Airway epithelial cell (primary cell): ENCODE measurements around the genes UNC5C, DNAJB14 and DDIT4L.

DNA sequence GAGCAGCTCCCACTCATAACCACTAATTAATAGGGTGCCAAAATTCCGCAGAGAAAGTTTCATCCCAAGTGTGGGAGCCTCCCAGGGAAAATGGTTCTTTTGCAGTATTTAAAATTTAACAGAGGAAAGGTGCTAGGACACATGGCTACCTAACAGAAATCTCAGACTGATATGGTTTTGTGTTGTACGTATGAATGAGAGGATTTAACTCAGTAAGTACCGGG lies 88.5 kb upstream of the BMPR1B start:
- RAMPAGE, long total RNA, result no peak

GRCh38 chr4:94758304-94759329 lies 862 bp downstream of the BMPR1B start:
- RAMPAGE, long total RNA, result no peak

DNA sequence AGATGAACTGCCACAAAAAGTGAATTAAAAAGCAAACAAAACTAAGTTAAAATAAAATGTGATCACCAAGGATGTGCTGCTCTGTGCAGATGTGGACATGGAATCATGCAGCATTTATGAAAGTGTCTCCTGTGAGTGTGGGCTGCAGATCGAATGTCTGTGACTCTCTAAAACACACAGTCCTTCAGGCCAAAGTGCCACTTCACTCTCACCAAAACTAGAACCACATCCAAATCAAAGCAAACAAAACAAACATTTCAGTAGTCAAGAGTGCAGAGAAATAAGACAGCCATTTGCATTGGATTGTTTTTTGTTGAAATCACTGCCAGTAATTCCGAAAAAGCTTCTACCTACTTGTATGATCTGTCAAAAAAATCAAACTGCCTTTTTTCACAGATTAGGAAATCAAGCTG lies 187.4 kb downstream of the UNC5C start:
- RAMPAGE, long total RNA, result no peak

DNA sequence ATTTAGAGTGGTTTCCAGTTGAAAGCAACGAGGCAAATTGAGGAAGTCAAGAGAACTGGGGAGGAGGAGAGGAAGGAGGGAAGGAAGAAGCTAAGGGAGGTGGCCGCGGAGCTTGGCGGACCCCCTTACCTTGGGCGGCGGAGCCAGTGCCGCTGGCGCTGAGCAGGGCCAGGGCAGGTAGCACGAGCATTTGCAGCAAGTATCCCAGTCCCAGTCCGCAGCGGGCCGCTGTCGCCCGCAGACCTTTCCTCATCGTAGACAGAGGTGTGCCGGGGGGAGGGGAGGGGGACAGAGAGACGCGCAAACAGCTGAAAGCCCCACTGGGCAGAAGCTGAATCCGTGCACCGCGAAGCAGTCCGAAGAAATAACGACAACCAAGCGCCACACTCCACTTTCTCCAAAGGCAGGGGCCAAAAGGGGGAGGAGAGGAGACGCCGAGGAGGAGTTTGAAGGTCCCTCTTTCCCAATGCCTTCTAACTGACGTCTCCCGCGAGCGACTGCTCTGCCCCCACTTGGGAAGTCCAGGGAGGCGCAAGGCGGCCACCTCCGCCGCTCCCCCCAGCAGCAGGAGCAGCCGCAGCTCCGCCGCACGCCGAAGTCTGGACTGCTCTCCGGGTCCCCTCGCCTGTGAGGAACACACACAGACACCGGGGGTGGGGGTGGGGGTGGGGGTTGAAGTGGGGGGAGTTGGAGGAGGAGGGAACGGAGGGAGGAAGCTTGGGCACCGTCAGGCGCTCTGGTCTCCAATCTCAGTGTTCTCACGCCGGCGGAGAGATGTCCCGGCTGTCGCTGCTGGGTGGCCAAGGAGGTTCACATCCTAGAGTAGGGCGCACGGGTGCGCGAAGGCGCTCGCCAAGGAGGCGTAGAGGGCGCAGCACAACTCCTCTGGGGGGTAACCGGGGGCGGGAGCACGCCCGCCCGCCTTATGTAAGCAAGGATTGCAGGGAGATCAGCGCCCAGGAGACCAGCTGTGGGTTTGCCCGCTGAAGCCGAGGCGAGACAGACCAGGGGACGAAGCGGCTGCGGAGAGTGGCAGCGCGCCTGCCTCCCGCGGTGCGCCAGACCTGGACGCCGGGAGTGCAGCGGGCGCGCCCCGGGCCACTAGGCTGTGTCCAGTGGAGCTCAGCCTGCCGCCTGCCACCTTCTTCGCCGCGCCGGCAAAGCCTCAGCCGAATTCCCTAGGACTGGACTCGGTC lies at the start of gene UNC5C:
Gene UNC5C (minus strand): TSS at position 369 of the 1,196 bp plus-strand sequence.
- RAMPAGE, long total RNA, result no peak

- RAMPAGE, long total RNA, result no peak
Measured at GRCh38 chr4:95572386-95573039, 23.7 kb upstream of the UNC5C start.

DNA sequence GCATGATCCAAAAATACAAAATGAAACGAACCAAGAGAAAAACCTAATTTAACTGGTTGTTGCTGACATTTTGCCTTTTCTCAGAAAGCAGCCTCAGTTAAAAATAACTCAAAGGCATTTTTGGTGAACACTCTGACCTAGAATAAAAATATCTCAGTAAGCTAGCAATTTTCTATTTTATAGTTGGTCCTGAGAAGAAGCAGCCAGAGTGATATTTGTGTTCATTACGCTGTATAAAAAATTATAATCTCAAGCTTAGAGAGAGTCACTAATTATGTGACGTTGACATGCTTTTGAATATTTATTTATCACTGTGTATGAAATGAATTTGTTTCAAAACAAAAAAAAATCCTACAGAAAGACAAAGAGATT lies 74.2 kb upstream of the UNC5C start:
- RAMPAGE, long total RNA, result no peak

GRCh38 chr4:98226272-98226909 lies 34.8 kb upstream of the RAP1GDS1 start:
- RAMPAGE, long total RNA, result no peak

DNA sequence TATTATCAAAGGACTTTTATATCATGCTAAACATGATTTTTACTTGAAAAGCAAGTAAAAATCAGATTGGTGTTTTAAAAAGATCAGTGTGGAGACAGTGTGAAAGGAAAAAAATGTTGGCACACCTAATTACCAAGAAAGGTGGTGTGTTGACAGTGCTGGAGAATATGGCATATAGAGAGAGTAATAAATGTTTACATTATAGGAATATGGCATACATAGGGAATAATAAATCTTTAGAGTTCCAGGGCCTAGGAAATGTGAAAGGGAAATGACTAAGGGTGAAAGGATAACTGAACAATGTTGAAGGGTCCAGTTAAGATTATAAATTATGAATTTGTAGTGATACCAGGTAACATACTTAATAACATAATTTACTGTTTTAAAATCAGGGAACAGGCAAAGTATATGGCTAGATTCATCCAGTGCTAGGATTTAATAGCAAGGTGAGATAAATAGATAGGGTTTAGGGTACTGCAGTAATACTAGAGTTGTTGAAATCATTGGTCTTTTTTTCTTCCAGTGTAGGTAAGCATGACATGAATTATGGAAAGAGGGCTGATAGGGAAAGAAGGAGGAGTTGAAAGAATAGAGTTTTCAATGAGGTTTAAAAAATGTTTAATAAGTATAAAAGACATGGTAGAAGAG lies 54.6 kb downstream of the RAP1GDS1 start:
- RAMPAGE, long total RNA, result no peak

DNA sequence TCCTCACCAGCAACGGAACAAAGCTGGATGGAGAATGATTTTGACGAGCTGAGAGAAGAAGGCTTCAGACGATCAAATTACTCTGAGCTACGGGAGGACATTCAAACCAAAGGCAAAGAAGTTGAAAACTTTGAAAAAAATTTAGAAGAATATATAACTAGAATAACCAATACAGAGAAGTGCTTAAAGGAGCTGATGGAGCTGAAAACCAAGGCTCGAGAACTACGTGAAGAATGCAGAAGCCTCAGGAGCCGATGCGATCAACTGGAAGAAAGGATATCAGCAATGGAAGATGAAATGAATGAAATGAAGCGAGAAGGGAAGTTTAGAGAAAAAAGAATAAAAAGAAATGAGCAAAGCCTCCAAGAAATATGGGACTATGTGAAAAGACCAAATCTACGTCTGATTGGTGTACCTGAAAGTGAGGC lies 59.7 kb downstream of the RAP1GDS1 start:
- RAMPAGE, long total RNA, result no peak

DNA sequence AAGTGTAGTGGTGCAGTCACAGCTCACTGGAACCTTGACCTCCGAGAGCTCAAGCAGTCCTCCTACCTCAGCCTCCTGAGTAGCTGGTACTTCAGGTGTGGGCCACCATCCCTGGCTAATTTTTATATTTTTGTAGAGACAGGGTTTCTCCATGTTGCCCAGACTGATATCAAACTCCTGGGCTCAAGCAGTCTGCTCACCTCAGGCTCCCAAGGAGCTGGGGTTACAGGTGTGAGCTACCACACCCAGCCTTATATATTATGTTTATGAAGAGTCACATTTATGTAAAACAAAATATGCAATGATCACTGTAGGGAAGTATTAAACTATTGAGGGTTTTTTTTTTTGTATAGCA lies 37.2 kb downstream of the ADH5 start:
- RAMPAGE, long total RNA, result no peak

DNA sequence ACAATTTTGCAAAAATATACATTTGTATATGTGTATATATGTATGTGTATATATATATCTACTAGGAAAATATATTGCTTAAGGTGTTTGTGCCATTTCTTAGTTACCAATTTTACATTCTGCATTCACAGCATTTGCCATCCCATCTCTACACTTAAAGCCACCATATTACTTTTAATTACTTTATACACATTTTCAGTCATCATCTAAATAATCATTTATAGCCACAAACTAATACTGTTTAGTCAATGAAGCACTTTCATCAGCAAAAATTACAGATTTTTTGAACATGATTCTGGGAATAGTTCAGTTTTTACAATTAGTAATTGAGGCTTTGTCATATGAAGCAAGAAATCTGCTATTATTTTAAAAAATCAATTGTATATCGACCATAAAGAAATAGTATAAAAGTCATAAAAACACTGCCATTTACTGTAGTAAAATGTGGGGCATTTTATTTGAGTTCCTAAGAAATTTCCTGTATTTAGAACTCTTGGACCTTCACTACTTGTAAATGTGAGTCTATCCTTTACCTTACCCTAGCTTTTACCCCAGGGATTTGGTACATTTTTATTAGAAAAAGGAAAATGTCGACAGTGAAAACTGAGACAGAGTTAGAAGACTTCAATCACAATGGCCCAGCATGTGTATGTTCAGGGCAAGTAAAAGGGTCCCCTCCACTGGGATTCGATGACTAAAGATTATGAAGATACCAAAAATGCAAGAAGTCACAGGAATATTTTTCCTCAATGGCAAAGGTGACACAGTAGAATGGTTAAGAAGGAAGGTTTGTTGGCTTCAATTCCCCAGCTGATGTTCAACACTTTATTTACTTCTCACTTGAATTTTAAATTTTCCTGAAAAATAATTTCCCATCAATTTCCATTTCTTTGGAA lies 14.1 kb downstream of the ADH1B start:
- RAMPAGE, long total RNA, result no peak

- RAMPAGE, long total RNA, result no peak
Measured at GRCh38 chr4:99349242-99350262, 3.0 kb downstream of the ADH1C start.

GRCh38 chr4:99461478-99462133 lies 26.5 kb upstream of the ADH7 start:
- RAMPAGE, long total RNA, result no peak

DNA sequence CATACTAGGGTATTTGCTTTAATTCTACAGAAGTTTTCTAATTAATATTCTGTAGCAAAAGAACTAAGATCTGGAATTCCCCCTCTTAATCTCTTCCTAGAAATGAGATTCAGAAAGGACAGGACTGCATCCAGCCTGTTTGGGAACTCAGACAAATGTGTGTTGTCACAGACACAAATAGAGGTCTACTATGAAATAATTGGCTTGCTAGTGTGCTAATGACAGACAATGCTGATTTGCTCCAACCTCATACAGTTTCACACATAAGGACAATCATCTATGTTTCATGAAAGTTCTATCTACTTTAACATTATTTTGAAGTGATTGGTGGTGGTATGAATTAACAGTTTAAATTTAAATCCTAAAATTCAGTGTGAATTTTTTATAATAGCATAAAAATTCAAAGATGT lies 617 bp upstream of the MTTP start:
- RAMPAGE, long total RNA, result no peak

DNA sequence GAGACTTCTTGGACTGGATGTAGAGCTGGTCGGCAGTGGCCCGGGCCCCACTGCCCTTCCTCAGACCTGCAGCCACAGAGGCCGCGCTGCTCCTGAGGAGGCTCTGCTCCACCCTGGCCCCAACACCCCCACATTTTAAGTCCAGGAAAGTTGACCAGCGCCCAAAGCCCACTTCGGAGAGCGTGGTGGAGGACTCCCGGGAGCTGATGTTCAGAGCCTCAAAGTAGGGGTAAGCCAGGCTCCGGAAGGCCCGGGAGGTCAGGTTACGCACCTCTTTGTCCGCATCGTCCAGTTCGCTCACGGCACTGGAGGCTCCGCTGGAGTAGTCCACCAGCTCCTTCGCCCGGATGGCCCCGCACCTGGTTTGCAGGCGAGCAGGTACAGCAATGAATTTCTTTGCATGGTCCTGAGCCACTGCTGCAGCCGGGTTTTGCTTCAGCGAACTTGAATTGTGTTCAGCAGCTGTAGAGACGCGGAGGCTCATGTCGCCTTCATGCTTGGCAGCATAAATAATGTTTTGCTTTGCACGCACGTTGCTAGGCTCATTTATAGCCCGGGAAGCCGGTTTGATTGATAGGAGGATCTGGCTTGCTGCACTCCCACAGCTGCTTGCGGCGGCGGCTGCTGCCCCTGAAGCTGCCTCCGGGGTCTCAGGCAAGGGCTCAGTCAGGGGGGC lies 5.0 kb downstream of the C4orf54 start:
- RAMPAGE, long total RNA, result no peak

GRCh38 chr4:99946346-99946910 lies at the start of gene DNAJB14:
DNAJB14 (minus strand) TSS chr4:99946618.
- RAMPAGE, long total RNA, result start-site peak on the minus strand at chr4:99946569-99946597, 551 and 374 reads in 2 replicates

- RAMPAGE, long total RNA, result no peak
Measured at GRCh38 chr4:100190368-100191151, at the start of gene DDIT4L. DDIT4L (minus strand) TSS chr4:100190468.

DNA sequence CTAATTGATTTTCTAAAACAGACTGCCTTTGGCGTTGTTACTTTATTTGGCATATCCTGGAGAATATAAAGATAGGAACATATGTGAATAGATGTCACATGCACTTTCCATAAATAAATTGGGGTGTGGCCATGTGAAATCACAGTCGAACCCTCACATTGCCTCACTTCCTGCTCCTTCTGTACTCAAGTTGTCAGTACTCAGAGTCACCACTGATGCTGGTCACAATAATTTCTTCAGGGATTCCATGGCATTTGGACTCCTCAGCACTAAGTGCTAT lies 1.4 kb upstream of the EMCN start:
- RAMPAGE, long total RNA, result no peak

GRCh38 chr4:101238600-101239263 lies 108.6 kb downstream of the PPP3CA start:
- RAMPAGE, long total RNA, result no peak

DNA sequence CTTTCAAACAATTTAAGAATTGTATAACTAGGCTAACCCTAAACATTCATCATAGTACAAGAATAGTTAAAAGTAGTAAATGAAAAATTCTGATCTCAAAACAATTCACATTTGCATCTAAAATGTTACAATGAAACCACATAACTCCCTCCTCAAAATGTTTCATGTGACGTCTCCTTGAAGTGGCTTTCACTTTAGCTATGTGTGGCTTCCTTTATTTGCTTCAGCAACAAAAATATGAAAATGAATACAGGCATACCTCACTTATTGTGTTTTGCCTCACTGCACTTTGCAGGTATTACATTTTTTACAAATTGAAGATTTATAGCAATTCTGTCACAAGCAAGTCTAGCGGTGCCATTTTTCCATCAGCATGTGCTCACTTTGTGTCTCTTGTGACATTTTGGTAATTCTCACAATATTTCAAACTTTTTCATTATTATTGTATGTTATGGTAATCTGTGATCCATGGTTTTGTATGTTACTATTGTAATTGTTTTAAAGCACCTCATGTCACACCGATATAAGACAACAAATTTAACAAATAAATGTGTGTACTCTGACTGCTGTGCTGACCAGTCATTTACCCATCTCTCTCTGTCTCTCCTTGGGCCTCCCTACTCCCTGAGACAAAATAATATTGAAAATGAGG lies 18.9 kb downstream of the PPP3CA start:
- RAMPAGE, long total RNA, result no peak